ENCODE results near the genes F2RL2 and OTP.

DNA sequence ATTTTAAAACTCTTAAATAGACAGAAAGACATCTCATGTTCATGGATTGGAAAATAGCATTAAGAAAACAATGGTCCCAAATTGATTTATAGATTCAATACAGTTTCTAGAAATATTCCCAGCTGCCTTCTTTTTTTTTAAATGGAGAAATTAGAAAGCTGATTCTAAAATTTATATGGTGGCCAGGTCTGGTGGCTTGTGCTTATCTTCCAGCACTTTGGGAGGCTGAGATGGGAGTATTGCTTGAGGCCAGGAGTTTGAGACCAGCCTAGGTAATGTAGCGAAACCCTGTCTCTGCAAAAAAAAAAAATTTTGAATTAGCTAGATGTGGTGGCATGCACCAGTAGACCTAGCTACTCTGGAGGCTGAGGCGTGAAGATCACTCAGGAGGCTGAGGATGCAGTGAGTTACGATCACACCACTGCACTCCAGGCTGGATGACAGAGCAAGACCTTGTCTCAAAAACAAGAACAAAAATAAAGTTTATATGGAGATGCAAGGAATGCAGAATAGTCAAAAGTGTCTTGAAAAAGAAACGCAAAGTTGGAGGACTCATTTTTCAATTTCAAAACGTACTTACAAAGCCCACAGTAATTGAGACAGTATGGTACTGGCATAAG, 62.9 kb downstream of the IQGAP2 start:
- PRO-cap, 2 experiments: no peak in any of the 2 experiments

GRCh38 chr5:76479914-76480453, 76.9 kb downstream of the IQGAP2 start:
- PRO-cap, 2 experiments: no peak in any of the 2 experiments

- PRO-cap, 2 experiments: no peak in any of the 2 experiments
Observed at GRCh38 chr5:76491953-76492466, 88.9 kb downstream of the IQGAP2 start.

DNA sequence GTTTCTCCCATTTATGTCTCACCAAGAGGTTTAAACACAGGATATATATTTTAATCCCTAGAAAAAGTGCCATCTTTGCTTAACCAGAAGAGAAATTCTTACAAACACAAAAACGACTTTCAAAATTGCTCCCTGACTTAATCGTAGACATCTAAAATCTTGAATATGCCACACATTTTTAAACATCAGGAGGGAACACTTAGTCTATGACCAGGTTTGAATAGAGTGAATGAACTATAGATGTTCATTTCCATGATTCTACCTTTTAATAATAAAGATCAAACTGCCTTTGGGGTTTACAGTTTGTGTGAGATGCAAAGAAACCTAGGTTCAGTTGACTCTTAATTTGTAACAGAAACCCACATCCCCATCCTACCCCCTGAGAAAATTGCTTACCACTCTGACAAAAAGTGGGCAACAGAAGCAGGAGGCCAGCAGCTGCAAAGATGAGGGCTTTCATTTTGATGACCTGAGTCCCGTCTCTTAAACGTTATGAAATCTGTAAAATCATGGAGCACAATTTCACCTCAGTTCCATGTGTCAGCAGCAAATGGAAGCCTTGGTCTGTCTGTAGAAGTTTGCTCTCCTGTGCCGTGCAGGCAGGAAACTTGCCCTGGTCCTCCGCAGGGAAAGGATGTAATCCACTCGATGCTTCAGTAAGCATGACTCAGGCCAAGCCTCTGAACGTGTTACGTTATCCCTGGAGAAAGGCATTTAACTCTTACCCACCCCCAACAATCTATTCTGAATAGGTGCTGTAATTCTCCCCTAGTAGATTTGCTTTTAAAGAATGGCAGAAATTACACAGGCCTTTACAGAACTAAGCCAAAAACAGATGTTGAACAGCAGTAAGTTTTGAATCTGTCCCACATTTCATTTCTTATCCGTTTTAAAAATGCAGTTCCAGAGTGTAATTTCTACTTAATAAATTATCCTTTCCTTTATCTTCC, at the start of gene F2RL2:
F2RL2 (minus strand) TSS at position 633 of the 950 bp plus-strand sequence.
- PRO-cap, 2 experiments: no peak in any of the 2 experiments

GRCh38 chr5:76636774-76637359, 13.7 kb upstream of the F2RL2 start:
- PRO-cap, 2 experiments: no peak in any of the 2 experiments

- PRO-cap, 2 experiments: no peak in any of the 2 experiments
Observed at GRCh38 chr5:76691001-76691402, 24.9 kb upstream of the F2R start.

DNA sequence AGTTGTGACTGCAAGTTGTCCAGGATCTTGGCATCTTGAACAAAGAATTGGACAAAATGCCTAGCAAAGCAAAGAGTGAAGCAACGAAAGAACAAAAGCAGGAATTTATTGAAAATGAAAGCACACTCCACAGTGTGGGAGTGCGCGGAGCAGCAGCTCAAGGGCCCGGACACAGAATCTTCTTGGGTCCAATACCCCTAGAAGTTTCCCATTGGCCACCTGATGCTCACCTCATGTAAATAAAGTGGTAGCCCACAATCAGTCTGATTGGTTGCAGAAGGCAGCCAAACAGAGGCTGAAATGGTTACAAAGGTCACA, 40.1 kb downstream of the F2R start:
- PRO-cap, 2 experiments: no peak in any of the 2 experiments

GRCh38 chr5:76807152-76807615, 11.6 kb upstream of the F2RL1 start:
- PRO-cap, 2 experiments: no peak in any of the 2 experiments

GRCh38 chr5:76953193-76954374, 739 bp downstream of the CRHBP start:
- PRO-cap, 2 experiments: no peak in any of the 2 experiments

DNA sequence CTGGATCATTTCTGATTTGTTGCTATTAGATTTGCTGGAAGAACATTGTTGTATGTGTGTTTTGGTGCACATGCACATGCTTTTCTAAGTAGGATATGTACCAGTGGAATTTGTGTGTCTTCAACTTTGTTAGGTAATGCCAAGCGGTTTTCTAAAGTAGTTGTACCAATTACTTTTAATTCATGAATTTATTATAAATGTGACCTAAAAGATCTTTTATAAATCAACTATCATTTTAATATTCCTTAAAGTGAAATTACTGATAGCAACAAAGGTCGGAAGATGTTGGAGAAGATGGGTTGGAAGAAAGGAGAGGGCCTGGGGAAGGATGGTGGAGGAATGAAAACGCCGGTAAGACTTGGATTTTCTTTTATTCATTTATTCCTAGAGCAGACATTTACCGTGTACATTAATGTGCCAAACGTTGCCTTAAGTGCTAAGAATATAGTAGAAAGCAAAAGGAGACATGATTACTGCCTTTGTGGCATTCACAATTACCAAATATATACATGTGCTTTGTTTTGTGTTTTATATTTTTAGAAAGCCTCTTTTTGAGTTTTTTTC, 25.6 kb downstream of the ZBED3 start:
- PRO-cap, 2 experiments: no peak in any of the 2 experiments

DNA sequence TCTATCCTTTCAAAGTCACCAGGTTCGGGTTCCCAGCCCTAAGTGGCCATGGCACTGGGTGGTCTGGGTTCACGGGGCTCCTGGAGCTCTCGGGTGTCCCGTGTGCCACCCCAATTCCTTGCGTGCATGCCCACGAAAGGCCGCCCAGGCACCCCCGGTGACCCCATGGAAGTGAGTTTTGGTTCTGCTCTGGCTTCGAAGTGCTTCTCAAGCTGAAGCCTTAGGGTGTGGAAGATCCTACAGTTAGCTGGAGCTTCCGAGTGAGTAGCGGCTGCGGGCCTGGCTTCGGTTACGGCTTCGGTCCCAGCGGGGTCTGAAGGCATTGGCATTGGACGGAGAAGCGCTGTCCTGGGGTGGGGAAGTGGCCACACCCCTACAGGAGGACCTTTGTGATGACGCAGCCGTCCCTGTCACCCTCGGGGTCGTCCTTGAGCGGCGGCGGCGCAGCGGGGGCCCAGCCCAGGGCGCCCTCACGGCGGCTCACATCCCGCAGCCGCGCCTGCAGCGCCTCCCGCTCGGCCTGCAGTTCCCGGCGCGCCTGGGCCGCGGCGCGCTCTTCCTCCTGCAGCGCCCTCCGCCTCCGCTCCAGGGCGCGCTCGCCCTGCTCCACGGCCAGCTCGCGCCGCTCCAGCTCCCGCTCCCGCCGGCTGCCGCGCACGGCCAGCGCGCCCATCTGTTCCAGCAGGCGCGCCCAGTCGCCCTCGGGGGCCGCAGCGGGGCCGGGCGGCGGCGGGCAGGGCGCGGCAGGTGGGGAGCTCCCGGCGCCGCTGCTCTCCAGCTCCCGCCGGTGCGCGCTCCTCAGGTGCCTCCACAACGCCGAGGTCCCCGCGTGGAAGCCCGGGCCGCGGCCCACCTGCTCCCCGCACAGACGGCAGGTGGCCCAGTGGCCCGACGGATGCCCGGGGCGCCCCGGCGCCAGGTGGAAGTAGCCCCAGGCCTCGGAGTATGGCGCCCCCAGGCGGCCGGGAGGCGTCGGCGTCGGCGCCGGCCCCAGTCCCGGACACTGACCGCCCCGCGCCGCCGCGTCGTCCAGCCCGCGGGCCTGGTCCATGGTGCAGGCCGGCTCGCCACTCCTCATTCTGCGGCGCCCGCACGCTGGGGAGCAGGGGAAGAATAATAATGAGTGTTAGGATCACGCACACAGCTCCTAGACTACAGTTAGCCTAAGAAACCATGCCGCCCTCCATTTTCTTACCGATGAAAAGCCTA, 9.9 kb downstream of the ZBED3 start:
- PRO-cap, 2 experiments: no peak in any of the 2 experiments

- PRO-cap, 2 experiments: no peak in any of the 2 experiments
Observed at GRCh38 chr5:77582051-77582497, 56.4 kb downstream of the OTP start.

GRCh38 chr5:77629033-77629572, 9.4 kb downstream of the OTP start:
- PRO-cap, 2 experiments: no peak in any of the 2 experiments

- PRO-cap, 2 experiments: no peak in any of the 2 experiments
Observed at GRCh38 chr5:77638642-77639133, at the start of gene OTP. TSS of gene OTP (minus strand) at chr5:77638713.

- PRO-cap, 2 experiments: no peak in any of the 2 experiments
Observed at GRCh38 chr5:77767363-77768385, 8.5 kb downstream of the TBCA start.

DNA sequence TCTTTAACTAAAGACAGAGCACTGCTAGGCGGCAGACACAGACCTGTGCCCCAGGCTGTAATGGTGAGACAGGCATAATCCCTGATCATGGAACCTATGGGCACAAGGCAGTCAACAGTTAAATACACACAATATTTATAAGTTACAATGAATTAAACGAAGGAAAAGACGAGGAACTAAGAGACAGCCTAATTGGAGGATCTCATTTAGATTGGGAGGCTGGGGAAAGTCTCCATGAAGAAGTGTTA, 107.5 kb upstream of the TBCA start:
- PRO-cap, 2 experiments: no peak in any of the 2 experiments

DNA sequence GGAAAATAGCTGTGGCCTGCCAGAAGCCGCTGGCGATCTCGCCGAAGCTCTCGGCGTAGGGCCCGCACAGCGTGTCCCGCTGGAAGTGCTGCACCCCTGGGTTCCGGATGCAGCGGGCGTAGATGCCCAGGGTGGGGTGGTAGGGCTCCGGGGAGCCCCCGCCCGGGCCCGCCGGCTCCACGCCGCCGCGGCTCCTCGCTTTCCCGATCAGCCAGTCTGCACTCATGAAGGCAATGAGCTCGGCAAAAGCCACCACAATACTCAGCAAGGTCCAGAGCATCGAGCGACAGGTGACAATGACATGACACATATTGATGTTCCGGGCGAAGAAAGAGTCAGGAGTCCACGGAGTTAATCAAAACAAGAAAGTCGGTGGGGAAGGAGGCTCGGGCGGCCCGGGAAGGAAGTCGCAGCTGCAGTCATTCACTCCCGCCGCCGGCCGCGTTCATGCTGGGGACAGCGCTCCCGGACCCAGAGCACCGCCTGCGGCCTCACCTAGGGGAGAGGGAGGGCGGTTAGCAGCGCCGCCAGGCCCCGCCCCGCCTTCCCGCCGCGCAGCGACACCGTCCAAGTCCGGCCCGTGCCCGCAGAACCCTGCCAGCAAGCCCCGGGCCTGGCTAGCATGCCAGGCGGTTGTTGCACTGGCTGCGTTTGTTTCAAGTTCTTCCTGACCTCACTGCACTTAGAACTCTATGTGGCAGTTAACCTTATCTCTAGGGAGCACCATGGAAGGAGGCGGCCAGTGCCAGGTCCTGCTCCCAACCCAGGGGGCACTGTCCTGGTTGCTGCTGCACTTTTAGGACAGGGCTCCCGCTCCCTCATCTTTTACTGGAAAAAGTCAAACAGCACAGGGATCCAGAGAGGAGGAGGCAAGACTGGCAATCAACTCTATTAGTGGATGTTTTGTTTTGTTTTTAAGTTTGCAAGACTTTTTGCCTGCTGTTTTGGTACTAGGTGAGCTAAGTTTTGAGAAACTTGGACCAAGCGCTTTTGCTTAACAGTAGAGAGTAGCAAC, 138.4 kb downstream of the LHFPL2 start:
- PRO-cap, 2 experiments: peak in 2 of 2 experiments; most common plus-strand start position 426 of the sequence (in 2); most common minus-strand start position 449 of the sequence (in 2)

GRCh38 chr5:78526055-78526502, 122.5 kb downstream of the LHFPL2 start:
- PRO-cap, 2 experiments: peak in 2 of 2 experiments; most common minus-strand start chr5:78526151 (in 2)

DNA sequence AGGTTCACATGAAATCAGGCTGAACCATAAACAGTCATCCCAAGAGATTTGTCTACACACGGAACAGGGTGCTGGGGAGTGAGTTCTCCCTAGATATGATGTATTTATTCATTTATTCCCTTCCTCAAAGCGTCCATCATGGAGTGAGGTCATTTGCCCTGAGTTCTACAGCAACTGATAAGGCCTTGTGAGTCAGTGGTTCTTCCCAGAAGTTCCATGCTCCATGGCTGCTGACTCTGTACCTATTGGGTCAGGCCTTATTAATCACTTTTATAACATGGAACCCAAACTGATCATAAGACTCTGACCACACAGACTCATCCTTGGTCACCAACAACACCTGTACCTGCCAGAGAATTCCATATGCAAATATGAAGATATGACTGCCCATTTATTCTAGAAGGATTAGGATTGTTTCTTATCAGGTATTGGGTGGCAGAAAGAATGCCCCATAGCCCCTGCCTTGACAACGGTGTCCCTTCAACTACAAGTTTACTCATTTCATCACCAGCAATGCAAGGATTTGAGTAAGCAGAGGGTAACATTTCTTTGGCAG, 118.1 kb downstream of the LHFPL2 start:
- PRO-cap, 2 experiments: no peak in any of the 2 experiments

DNA sequence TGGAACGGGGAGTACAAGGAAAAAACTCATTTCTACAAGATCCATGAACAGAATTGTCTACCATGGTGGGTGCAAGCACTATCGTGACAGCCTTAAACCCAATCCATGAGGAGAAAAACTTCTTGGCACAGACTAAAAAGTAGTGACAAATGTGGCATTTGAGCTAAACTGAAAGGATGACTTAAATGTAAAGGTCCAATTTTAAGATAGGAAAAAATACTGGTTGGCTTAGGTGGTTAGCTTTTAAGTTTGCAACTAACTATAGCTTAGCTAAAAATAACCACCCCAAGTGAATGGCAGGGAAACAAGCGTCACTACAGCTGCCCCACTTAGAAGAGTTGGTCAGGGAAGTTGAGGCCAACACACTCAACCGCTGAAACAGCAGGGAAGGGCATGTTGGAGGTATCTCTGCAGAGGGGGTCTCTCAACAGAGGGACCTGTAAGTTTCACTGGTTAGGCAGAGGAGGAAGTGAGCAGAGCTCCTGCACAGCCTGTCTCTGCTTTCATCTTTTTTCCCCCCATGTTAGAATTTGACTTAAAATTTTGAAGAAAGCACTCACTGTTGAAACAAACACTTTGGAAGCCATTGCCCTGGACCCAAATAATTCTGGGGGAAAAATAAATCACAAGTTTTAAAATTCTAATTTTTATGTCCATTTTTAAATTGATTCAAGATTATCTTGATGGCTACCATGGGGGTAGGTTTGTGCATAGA, 75.3 kb downstream of the LHFPL2 start:
- PRO-cap, 2 experiments: no peak in any of the 2 experiments